Testis (tissue), 5 donors: Measurements from ENCODE around the gene WDR20.

DNA sequence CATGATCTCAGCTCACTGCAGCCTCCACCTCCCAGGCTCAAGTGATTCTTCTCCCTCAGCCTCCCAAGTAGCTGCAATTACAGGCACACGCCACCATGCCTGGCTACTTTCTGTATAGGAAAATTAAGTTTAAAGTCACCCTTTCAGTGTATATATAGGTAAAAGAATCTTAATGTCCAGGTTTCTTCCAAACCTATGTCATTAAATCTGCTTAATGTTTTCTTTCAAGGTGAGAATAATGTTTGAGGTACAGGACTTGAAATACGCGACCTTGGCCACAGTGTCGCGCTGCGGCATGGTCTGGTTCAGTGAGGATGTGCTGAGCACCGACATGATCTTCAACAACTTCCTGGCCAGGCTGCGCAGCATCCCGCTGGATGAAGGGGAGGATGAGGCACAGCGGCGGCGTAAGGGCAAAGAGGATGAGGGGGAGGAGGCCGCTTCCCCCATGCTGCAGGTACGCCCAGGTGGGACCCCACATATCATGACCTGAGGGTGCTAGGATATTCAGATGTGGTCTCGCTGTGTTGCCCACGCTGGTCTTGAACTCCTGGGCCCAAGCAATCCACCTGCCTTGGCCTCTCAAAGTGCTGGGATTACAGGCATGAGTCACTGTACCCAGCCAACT is 50.6 kb downstream of the DYNC1H1 start:
- PRO-cap, 3 experiments, result no peak in any of the 3 experiments
- RAMPAGE, long total RNA, 2 experiments, result no peak in any of the 2 experiments
- RRBS, result no CpG with 5 or more reads among the region's 16 CpGs

DNA sequence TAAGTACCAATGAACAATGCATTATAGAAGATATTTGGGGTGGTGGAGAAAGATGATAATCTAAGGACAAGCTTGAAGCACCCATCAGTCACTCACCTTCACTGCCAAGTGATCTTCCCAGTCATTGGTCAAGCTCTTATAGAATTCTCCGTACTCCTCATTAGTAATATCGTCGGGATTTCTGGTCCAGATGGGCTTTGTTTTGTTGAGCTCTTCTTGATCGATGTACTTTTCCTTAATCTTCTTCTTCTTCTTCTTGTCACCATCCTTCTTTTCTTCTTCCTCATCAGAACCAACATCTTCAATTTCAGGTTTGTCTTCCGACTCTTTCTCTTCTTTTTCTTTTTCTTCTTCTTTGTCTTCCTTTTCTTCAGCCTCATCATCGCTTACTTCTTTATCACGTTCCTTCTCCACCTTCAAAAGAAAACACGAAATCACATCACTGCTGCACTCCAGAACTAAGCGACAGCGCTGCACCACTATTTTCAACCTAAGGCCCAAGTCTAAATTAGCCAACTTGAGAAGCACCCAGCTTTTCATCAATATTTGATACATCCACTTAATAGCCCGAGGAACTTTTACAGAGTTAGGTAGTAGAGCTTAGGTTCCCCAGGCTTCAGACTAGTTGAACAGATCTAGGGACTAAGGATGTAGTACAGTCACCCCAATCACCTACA is 2.1 kb downstream of the HSP90AA1 start:
- PRO-cap, 3 experiments, result no peak in any of the 3 experiments
- RAMPAGE, long total RNA, 2 experiments, result start-site peak on the minus strand in 1 of 2 experiments, centred at position 397 of the sequence, 291 reads per replicate
- RRBS, result no CpG with 5 or more reads among the region's 11 CpGs

DNA sequence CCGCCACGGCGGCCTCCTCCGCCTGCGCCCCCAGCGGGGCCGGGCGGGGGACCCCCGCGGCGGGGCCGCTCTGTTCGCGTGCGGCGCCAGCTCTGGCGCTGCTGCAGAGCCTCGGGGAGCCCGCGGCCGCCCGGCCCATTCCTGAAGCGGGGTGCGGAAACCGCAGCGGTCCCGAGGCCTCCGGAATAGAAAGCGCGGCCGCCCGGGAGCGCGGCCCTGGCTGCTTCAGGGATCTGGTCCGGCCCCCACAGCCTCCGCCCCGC is 252 bp downstream of the HSP90AA1 start:
- PRO-cap, 3 experiments, result no peak in any of the 3 experiments
- RAMPAGE, long total RNA, 2 experiments, result no peak in any of the 2 experiments
- RRBS, result 1% methylated on average over 26 of the region's 37 CpGs

- PRO-cap, 3 experiments, result peak in 3 of 3 experiments; most common plus-strand start chr14:102139256 (in 1); most common minus-strand start chr14:102139666 (in 2)
- RAMPAGE, long total RNA, 2 experiments, result start-site peak on the plus strand in 2 of 2 experiments, at chr14:102139867-102139916 at its widest, 844 to 1,058 reads per replicate
- RRBS, result 1% methylated on average over 21 of the region's 86 CpGs
Measured at GRCh38 chr14:102138813-102140092, at the start of gene WDR20. Gene WDR20 (plus strand): TSS chr14:102139897.

DNA sequence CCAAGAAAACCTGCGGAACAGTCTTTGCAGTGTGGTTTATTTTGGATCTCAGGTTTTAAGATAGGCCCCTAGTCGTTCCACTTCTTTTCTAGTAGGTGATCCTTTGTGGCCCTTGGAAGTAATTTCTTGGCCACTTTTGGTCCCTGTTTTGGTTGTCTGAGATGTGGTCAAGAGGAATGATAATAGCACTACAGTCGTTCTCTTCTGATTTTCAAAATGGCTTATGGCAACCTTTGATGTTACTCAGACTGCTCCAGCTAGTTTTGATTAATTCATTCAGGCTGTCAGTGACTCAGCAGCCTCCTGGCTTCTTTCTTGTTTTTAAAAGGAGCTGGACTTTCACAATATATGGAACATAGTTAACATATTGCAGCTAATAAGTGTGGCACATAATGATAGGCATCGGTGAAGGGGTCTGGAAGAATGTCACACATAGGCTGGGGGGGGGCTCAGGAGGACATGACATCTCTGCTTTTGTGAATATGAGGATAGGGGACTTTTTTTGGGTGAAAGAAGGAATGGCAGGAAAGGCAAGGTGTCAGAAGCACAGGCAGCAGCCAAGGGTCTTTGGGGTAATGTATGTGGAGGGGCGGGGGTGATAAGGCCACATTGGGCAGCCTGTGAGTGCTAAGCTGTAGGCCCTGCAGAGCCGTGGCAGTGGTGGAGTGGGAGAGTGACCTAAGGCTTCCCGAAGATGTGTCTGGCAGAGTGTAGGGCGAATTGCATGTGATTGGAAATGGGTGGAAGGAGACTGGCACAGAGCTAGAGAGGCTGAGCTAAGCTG is 47.5 kb downstream of the WDR20 start:
- PRO-cap, 3 experiments, result no peak in any of the 3 experiments
- RAMPAGE, long total RNA, 2 experiments, result no peak in any of the 2 experiments
- RRBS, result no CpG with 5 or more reads among the region's 8 CpGs

- PRO-cap, 3 experiments, result peak in 3 of 3 experiments; most common plus-strand start chr14:102234788 (in 3); most common minus-strand start chr14:102235012 (in 1)
- RAMPAGE, long total RNA, 2 experiments, result no peak in any of the 2 experiments
- RRBS, result no CpG with 5 or more reads among the region's 25 CpGs
Measured at GRCh38 chr14:102234422-102235112, 70.4 kb downstream of the MOK start.

DNA sequence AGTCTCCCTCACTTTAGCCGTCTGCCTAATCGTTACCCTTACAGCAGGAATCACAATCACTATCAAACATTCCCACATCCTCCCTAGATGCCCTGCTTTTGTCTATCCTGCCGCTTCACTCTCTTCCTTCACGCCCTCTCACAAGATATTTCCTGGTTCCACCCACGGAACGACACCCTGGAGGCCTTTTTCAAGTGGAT is 58.9 kb downstream of the MOK start:
- PRO-cap, 3 experiments, result no peak in any of the 3 experiments
- RAMPAGE, long total RNA, 2 experiments, result no peak in any of the 2 experiments
- RRBS, result no CpG with 5 or more reads among the region's 6 CpGs

- PRO-cap, 3 experiments, result peak in 2 of 3 experiments; most common plus-strand start chr14:102304530 (in 1)
- RAMPAGE, long total RNA, 2 experiments, result no peak in any of the 2 experiments
- RRBS, result no CpG with 5 or more reads among the region's 7 CpGs
Measured at GRCh38 chr14:102304302-102304705, 660 bp downstream of the MOK start.

DNA sequence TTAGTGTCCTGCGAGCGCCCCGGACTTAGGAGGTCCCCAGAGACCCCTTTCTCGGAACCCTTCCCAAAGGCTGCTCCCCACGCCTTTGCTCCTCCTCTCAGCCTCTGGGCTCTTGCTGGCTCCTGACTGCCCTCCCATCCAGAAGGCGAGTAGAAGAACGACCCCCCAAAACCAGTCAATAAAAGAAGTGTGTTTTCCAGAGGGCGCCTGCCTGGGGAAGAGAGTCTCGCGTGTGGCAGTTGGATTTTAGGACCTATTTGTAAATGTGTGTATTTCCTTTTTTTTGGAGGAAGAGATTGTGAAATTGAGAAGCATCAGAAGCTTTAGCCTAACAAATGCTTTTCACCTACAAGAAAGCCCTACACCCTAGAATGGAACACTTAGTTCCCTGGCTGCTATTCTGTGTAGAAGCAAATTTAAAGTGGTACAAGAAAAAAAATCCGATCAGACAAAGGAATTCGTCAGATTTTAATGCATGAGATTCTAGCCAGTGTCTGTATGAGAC is 1.3 kb downstream of the RCOR1 start:
- PRO-cap, 3 experiments, result peak in 2 of 3 experiments; most common plus-strand start position 141 of the sequence (in 1); most common minus-strand start position 38 of the sequence (in 1)
- RAMPAGE, long total RNA, 2 experiments, result no peak in any of the 2 experiments
- RRBS, result no CpG with 5 or more reads among the region's 12 CpGs

DNA sequence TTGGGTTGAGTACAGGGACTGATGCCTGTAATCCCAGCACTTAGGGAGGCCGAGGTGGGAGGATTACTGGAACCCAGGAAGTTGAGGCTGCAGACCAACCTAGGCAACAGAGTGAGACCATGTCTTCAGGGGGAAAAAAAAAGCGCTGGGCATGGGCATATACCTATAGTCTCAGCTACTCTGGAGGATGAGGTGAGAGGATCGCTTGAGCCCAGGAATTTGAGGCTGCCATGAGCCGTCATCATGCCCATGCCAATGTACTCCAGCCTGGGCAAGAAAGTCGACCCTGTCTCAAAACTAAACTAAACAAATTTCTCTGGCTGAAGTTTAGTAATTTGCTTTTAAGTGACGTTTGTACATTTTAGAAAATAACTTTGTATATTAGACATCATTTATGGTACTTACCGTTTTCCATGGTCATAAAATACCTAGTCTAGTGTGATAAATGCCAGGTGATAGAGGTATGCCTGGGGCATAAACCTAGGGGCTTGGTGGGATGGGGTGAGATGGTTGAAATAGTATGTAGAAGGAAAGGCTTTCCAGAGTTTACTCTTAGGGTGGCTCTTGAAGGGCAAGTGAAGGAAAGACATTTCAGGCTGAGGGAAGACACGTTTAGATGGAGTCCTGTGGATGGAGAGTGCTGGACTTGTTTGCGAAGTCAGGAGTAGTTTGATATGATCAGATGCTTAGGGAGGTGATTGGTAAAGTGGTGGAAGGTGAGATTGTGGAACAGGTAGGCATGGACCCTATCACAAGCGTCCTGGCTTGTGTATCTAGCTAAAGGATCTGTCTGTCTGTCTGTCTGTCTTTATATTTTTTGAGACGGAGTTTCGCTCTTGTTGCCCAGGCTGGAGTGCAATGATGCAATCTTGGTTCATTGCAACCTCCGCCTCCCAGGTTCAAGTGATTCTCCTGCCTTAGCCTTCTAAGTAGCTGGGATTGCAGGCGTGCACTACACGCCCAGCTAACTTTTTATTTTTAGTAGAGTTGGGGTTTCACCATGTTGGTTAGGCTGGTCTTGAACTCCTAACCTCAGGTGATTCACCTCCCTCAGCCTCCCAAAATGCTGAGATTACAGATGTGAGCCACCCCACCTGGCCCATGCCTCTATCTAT is 26.2 kb downstream of the RCOR1 start:
- PRO-cap, 3 experiments, result no peak in any of the 3 experiments
- RAMPAGE, long total RNA, 2 experiments, result no peak in any of the 2 experiments
- RRBS, result no CpG with 5 or more reads among the region's 15 CpGs

DNA sequence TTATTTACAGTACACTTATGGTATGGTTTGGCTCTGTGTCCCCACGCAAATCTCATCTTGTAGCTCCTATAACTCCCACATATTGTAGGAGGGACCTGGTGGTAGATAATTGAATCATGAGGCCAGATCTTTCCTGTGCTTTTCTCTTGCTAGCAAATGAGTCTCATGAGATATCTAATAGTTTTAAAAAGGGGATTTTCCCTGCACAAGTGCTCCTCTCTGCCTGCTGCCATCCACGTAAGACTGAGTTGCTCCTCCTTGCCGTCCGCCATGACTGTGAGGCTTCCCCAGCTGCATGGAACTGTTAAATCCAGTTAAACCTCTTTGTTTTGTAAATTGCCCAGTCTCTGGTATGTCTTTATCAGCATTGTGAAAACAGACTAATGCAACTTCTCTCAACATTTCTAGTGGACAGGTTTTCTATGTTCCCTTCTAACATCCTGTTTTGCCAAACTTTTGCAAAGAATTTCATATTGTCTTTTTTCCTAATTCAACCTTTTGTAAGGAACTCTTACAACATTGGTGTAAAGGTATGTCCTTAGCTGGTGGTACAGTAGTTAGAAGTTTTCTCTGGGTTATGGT is 70.6 kb downstream of the RCOR1 start:
- PRO-cap, 3 experiments, result no peak in any of the 3 experiments
- RAMPAGE, long total RNA, 2 experiments, result no peak in any of the 2 experiments
- RRBS, result no CpG with 5 or more reads among the region's 4 CpGs

DNA sequence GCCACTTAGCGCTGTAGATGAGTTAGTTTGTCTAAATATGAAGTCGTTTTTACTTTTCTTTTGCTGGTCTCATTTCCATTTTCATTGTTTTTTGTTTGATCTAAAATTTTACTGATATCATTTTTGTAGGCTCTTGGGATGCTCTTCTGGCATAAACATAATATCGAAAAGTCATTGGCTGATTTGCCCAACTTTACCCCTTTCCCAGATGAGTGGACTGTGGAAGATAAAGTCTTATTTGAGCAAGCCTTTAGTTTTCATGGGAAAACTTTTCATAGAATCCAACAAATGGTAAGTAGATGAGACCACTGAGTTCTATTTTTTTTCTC is 70.1 kb upstream of the TRAF3 start:
- PRO-cap, 3 experiments, result no peak in any of the 3 experiments
- RAMPAGE, long total RNA, 2 experiments, result no peak in any of the 2 experiments
- RRBS, result no CpG with 5 or more reads among the region's 3 CpGs

- PRO-cap, 3 experiments, result no peak in any of the 3 experiments
- RAMPAGE, long total RNA, 2 experiments, result no peak in any of the 2 experiments
- RRBS, result no CpG with 5 or more reads among the region's 7 CpGs
Measured at GRCh38 chr14:102773157-102773458, 4.1 kb upstream of the TRAF3 start.

DNA sequence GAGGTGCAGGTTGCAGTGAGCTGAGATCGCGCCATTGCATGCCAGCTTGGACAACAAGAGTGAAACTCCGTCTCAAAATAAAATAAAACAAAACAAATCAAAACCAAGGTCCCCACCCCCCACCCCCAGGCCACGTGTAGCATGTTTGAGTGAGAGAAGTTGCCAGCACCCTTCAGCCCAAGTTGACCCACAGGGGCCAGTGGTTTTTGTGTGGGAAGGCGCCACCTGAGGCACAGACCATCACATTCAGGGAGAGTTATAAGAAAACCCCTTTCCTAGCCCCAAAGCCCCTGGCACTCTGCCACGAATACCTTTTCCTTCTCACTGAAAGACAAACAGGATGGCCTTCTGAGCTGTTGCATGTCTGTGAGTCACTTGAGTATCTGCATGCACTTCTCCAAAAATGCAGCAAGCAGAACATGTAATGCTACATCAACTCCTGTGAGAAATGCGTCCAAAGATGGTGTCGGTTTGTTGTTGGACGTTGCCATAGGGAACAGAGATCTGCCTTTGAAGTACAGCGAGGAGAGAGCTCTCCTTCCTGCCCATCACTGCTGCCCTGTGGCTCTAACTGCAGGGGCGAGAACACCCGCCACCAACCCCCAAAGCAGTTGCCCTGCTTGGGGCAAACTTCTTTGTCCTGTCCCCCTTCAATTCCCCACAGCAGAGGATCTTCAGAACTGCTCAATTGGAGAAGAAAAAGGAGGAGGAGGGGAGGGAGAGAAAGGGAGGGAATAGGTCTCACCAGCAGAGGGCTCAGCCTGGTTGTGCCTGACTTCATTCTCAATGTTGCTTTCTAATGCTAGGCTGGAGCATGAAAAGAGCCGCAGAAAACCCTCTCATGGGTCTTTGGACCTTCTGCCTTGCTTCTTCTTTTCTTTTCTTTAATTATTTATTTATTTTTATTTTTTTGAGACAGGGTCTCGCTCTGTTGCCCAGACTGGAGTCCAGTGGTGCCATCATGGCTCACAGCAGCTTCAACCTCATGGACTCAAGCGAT is 2.6 kb upstream of the TRAF3 start:
- PRO-cap, 3 experiments, result no peak in any of the 3 experiments
- RAMPAGE, long total RNA, 2 experiments, result no peak in any of the 2 experiments
- RRBS, result no CpG with 5 or more reads among the region's 15 CpGs

DNA sequence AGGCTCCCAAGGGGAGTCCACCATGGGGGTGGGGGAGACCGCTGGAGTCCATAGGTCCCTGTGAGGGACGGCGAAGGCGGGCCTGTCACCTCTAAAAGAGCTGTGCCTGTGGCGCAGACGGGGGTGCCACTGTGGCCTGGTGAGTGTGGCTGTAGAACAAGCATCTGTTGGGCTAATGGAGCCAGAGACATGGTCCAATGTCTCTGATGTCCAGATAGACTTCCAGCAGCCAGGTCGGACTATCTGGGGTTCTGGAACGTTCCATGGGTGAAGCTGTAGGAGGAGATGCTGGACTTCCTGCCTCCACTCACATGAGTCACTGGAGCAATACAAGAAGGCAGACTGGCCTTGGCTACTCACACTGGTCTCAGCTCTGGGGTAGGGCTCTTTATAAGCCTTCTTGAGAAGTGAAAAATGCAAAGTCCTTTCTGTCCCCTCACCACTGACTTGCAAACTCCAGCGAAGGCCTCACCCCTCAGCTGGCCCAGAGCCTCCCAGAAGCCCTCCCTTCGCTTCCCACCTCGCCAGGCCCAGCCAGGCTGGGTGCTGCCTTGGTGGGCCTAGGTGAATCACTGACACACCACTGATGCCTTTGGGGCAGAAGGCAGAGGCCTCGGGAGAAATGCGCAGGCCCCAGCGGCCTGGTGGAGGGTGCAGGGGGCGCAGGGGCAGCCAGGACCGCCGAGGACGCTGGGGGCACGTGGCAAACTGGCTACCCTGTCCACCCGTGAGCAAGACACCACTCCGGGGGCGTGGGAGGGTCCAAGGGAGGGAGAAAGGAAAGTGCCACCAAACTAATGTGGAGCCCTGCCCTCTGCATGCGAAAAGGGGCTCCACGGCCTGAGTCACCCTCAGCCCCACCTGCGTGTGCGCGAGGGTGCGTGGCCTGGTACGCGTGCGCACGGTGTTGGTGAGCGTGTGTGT is 1.0 kb upstream of the TRAF3 start:
- PRO-cap, 3 experiments, result peak in 2 of 3 experiments; most common plus-strand start position 359 of the sequence (in 1); most common minus-strand start position 853 of the sequence (in 1)
- RAMPAGE, long total RNA, 2 experiments, result no peak in any of the 2 experiments
- RRBS, result no CpG with 5 or more reads among the region's 33 CpGs

DNA sequence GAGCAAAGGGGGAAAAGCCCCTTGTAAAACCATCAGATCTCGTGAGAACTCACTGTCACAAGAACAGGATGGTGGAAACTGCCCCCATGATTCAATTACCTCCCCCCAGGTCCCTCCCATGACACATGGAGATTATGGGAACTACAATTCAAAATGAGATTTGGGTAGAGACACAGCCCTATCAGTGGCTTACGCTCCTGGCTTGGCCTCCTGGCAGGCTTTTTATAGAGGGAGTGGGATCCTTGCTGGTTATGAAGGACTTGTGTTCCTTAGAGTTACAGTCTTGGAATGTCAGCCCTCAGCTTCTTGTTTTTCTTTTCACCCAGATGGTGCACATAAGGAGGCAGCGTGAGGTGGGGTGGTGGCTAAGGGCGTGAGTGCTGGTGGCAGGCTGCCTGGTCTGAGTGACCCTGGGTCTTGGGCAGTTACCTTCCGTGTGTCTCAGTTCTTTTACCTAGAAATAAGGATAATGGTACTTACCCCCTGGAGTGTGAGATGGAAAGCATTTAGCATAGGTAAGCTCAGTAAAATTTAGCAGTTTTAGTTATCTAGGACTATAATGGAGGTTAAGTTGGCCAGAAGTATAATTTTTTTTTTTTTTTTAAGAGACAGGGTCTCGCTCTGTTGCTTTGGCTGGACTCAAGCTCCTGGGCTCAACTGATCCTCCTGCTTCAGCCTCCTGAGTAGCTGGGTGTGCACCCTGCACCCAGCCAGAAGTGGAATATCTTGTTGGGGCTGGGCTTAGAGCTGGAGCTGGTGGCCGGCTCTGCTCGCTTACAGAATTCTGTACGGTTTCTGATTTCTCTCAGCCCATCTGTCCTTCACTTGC is 26.0 kb downstream of the TRAF3 start:
- PRO-cap, 3 experiments, result no peak in any of the 3 experiments
- RAMPAGE, long total RNA, 2 experiments, result no peak in any of the 2 experiments
- RRBS, result no CpG with 5 or more reads among the region's 9 CpGs

DNA sequence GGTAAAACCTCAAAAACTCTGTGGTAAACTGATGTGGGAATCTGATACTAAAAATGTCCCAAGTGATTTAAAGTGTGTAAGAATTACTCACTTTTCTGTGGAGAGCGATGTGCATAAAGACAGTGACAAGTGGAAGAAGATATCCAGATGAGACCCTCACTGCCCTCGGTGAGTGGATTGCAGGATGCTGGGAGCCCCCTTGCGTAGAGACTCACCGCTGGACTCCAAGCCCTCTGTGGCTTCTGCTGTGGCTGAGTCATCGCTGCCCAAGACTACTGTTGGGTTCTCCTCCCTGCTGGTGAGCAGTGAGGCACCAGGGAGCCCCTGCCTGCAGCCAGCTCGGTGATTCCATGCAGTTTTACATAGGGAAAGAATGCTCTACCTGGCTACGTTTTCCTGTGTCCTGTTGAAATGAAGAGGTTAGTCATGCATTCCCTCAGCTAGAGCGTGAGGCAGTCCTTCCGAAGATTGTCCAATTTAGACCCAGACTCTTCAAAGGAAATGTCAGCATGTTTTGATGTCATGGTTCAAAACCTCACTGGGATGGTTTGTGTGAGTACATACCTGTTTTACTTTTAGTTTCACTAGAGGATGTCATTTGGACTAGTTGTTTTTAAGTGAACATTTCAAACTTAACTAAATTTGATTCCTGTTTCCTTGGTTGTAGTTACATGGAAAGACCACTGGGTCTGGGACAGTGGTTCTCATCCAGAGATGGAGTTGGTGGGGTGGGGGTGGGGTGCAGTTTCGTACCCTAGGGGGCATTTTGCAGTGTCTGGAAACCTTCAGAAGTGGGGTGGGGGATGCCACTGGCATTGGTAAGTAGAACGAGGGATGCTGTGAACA is 28.3 kb downstream of the TRAF3 start:
- PRO-cap, 3 experiments, result no peak in any of the 3 experiments
- RAMPAGE, long total RNA, 2 experiments, result no peak in any of the 2 experiments
- RRBS, result no CpG with 5 or more reads among the region's 11 CpGs

- PRO-cap, 3 experiments, result no peak in any of the 3 experiments
- RAMPAGE, long total RNA, 2 experiments, result no peak in any of the 2 experiments
- RRBS, result no CpG with 5 or more reads among the region's 34 CpGs
Measured at GRCh38 chr14:102900684-102901674, 21.5 kb upstream of the AMN start.

GRCh38 chr14:102946560-102946970 is 24.1 kb downstream of the AMN start:
- PRO-cap, 3 experiments, result no peak in any of the 3 experiments
- RAMPAGE, long total RNA, 2 experiments, result no peak in any of the 2 experiments
- RRBS, result no CpG with 5 or more reads among the region's 18 CpGs

DNA sequence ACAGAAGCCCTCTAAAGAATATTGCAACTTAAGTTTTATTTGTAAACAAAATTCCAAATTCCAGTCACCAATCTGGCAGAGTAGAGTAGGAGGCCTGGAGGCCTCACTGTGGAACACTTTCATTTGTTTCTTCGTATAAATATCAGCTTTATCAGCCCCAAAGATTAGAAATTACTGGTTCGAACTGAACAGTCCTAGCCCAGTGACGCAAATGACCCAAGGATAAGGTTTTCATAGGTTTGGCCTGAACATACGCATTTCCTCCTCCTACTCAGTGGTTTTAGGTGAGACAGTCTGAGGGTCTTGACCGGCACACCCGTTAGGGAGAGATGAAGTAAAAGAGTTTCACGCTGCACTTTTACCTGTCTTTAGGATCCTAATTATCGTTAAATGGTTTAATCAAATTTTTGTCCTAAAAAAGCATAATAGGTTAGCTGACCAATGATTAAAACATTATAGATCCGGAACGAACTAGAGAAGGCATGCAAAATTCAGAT is 1.6 kb downstream of the CDC42BPB start:
- PRO-cap, 3 experiments, result peak in 3 of 3 experiments; most common plus-strand start position 274 of the sequence (in 3); most common minus-strand start position 125 of the sequence (in 2)
- RAMPAGE, long total RNA, 2 experiments, result no peak in any of the 2 experiments
- RRBS, result 0% methylated on average over 2 of the region's 10 CpGs